Fibroblast of the aortic adventitia (primary cell): Measurements from ENCODE around the gene ARSK.

GRCh38 chr5:95177932-95178658 is 106.8 kb downstream of the MCTP1 start:
- CAGE, long polyA plus RNA: no peak

DNA sequence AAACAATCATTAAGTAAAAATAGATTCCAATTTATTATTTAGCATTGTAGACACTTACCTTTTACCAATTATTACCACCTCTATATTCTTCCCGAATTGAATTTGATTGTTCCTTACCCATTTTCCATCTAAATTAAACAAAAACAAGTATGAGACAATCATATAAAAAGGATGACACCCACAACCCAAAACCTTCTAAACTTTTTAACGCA is 4.3 kb downstream of the SKIC3 start:
- CAGE, long polyA plus RNA: no peak

DNA sequence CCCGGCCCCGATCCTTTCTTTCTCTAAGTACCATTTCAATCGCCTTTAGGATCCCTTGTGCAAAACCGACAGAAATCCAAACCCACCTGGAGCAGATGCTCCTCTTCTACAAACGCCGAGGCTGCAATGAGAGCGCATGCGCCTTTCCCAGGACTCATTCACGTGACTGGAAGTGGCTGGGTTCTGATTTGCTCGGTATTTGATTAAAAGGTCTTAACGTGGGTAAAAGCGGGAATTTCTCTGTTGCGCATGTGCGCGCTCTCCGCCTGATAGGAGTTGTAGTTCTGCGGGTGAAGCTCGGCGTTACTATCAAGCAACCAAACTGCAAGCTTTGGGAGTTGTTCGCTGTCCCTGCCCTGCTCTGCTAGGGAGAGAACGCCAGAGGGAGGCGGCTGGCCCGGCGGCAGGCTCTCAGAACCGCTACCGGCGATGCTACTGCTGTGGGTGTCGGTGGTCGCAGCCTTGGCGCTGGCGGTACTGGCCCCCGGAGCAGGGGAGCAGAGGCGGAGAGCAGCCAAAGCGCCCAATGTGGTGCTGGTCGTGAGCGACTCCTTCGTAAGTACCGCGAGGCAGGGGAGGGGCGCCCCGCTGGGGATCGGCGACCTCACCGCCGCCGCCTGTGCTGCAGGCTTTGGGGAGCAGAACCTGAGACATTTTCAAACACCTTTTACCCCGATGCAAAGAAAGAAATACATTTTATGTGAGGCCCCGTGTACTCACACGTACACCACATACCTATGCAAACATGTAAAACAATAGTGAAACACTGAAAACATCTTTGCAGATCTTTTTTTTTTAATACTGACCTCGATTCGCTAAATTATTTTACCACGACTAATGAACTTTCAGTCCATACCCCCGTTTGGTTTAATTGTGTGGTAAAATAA is at the start of gene ARSK:
Gene ARSK (plus strand): TSS at position 252 of the 887 bp plus-strand sequence.
- CAGE, long polyA plus RNA: no peak

- CAGE, long polyA plus RNA: no peak
Measured at GRCh38 chr5:95649718-95650171, 3.2 kb downstream of the RFESD start.

GRCh38 chr5:95712258-95712851 is 18.8 kb upstream of the RHOBTB3 start:
- CAGE, long polyA plus RNA: no peak

- CAGE, long polyA plus RNA: no peak
Measured at GRCh38 chr5:95754105-95754559, 23.0 kb downstream of the RHOBTB3 start.

GRCh38 chr5:95759458-95760039 is 28.4 kb downstream of the RHOBTB3 start:
- CAGE, long polyA plus RNA: no peak

GRCh38 chr5:95843620-95844652 is 21.4 kb upstream of the GLRX start:
- CAGE, long polyA plus RNA: no peak

DNA sequence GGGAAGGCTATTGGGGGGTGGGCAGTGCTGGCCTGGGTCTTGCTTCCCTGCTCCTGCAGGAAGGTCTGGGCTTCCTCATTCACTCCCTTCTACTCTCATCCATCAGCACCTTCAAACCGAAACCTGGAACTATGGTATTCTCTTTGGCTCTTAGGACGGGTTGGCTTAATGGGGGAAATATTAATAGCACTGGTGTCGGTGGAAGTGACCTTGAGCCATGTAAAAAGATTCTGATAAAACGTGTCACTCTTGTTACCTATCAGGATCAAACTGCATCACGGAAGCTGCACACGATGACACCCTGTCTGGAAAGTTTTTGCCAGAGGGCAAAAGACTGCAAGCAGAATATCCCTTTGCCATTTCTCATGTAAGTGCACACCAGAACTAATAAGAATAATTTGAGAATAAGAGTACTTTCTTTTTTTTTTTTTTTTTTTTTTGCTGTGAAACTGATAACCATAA is 34.1 kb upstream of the GLRX start:
- CAGE, long polyA plus RNA: no peak

DNA sequence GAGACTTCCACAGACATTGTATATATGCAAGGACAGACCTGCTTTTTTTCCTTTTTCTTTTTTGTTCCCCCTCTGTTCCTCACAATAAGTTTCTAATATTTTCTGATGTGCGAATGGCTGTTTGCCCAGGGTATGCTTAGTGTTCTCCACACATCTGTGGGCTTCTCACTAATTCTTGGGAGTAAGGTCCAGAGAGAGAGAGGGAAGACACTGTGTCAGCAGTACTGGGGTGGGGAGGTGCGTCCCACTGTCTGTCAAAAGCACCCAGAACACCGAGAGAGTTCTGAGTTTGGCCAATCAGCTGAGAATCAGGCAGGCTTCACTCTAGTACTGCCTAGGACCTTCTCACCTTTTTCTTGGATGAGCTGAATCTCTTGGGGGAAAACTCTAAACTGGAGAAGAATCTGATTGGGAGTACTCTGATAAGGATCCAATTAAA is 61.8 kb downstream of the ELL2 start:
- CAGE, long polyA plus RNA: no peak

DNA sequence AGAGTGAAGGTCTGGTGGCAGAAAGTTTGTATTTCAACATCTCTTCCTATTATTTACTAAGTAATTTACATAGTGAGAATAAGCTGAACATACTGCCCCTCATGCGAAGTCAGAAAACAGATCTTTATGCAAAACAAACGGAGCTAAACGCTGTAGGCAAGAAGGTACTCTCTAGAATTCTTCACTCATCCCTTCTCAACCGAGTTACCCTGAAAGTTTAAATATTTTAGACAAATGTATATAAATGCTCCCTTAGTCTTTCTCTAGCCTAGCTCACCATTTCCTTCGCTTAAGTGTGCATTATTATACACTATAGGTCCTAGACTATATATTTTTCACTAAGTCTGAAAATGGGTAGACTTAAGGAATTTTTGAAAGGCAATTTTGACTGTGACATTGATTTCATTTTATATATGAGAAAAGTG is 44.8 kb downstream of the ELL2 start:
- CAGE, long polyA plus RNA: no peak

DNA sequence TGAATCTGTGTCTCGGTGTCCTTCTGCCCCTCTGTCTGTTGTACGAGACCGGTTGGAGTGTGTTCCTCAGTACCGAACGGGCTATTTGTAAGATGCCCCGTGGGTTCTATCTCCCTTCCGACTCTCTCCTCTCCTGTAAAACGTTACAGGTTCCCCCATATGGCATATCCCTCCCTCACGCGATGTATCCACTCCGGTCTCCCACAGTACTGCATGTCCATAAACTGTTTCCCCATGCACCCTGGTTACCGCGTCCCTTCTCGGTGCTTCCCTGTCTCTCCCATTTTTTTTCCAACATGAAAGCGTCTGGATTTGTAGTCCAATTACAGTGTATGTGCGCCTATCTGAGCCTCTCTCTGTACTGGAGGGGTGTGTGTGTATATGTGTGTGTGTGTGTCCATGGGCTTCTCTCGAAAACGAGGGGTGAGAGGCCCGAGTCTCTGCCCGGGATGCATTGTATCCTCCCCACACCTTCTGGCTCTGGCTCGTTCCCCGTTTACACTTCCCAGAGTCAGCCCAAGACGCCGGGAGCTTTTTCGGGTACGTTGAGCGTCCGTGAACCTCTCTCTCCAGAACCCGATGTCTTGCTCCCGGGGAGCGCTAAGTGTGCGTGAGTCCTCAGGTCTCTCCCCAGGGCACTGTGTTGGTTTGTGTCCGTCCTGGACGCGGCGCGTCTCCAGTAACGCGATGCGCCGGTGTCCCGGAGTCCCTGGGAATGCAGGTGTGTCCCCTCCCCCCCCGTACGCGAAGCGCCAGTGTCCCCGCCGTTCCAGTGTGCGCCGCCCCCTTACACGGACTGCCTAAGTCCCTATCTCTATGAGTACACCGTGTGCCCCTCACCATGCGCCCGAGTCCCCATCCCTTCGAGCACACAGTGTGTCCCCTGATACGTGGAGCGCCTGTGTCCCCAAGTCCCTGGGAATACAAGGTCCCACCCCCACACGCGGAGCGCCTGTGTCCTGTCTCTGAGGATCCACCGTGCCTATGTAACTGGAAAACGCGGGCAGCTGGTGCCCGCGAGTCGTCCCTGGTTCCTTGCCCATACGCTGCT is 1.2 kb downstream of the ELL2 start:
- CAGE, long polyA plus RNA: no peak

DNA sequence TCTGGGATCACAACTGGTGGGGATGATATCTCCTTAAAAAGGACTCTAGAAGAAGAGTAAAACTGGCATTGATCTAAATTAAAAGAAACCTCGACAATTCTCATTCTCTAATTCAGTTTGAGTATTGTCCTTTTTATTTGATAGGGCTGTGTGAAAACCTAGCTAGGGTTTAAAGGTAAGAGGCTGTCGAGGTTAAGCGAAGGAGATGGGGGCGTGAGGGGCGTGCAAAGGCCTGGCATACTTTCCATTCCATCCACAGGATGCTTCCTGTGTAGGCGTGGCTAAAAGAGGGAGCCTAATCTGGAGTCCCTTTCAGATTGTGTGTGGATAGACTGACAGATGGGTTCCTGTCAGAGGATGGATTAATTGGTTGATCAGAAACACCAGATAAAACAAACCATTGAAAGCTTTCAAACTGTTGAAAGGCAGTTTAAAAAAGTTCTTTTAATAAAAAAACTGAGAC is 1.1 kb upstream of the ELL2 start:
- CAGE, long polyA plus RNA: no peak

GRCh38 chr5:96108554-96109190 is 147.0 kb upstream of the ELL2 start:
- CAGE, long polyA plus RNA: no peak

GRCh38 chr5:96214621-96215295 is 218.3 kb downstream of the PCSK1 start:
- CAGE, long polyA plus RNA: no peak

DNA sequence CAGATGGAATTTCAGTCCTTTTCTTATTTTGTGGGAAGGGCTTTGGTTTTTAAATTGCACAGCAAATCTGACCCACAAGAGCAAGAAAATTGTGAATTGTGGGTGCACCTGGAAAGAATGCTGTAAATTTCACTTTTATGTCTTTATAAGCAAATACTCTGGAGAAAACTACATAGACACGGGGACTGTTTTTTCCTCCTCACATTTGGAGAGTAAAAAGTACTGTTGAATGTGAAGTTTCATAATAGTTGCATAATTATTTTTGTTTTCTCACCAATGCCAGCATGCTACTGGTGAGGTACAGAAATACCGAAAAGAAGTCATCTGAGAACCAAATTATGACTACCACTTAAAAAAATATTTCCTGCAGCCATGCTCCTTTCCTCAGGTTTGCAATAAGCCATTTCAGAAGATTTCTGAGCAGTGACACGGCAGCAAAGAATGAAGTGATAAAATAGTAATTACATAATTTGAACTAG is 144.9 kb downstream of the PCSK1 start:
- CAGE, long polyA plus RNA: no peak

DNA sequence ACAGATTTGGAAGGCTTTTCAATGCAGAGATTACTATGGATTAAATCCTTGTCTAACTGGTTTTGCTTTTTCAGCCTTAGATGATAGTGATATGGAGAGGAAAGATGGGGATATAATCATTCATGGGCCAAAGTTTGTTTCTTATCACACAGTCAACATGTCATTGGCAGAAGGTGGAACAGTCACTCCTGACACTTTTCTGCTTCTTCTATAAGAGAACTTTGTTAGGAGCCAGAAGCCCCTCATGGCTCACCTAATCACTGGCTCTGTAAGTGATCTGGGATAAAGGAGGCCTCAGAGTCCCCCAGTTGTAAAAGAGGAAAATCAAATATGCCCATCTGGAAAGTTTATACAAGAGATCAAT is 101.3 kb downstream of the PCSK1 start:
- CAGE, long polyA plus RNA: no peak

GRCh38 chr5:96339890-96340705 is 93.0 kb downstream of the PCSK1 start:
- CAGE, long polyA plus RNA: no peak

DNA sequence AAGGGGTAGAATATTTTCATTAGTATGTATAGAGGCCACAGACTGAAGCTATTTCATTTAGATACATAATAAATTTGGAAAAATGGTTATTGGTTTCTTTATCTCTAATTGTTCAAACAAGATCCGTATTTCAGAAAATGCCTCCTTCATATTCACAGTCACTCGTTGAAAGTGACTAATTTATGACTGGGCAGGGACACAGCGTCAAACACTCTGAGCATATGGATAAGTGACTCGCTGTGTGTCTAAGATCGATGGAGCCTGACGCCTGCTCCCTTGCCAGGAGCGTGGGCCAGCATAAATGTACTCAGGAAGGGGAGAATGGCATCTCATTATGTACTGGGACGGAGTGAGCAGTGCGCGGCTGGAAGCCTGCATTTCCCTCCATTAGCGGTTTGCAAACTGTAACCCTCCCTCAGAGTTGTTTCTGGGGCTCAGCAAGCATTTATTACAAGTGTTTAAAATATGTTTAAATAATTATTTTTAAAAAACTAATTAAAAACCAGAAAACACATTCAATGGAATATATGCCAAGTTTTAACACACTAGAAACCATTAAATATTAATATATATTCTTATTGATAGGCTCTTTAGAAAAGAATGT is 79.8 kb upstream of the CAST start:
- CAGE, long polyA plus RNA: no peak

DNA sequence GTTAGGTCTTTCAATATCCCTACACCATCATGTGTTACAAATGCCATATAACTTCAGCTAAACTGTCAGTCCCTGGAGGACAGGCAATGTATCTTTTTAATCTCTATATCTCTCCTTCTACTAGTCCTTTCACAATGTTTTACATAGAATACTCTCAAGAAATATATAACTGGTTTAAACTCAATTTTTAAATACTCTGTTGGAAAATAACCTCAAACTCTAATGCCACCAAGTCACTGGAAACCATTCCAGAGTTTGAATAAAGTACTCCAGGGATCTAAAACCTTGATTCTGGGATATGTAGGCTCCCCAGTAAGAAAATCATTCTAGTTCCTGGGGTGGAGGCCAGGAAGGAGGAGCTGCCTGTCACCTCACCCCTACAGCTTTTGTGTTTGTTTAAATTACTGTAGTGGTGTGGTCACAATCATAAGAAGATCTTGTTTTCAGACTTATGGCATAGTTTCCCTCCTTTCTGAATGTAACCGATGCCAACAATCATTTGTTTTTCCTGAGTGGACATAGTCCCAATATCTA is 1.8 kb upstream of the CAST start:
- CAGE, long polyA plus RNA: no peak